Progenitor cell of endocrine pancreas (in vitro differentiated cells): ENCODE measurements around a stretch of chr21.

GRCh38 chr21:45642326-45643326, 899 bp upstream of the PCBP3 start:
- PRO-cap = unidirectional peak, minus-strand start at chr21:45642938

DNA sequence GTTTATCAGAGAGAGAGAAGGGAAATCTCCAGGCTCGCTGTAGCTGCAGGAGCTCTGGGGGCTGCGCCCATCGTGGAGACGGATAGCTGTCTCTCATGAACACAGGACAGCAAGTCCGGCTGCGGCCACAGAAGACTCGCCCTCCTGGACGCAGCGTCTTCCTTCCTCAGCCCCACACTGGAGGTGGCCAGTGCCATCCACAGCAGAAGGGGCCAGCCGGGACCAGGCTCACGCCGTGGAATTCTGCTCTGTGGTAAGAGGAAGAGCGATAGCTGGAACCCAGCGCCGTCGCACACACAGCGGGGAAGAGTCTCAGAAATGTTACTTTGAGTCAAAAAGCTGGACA, 114.0 kb upstream of the COL6A1 start:
- PRO-cap = no peak

DNA sequence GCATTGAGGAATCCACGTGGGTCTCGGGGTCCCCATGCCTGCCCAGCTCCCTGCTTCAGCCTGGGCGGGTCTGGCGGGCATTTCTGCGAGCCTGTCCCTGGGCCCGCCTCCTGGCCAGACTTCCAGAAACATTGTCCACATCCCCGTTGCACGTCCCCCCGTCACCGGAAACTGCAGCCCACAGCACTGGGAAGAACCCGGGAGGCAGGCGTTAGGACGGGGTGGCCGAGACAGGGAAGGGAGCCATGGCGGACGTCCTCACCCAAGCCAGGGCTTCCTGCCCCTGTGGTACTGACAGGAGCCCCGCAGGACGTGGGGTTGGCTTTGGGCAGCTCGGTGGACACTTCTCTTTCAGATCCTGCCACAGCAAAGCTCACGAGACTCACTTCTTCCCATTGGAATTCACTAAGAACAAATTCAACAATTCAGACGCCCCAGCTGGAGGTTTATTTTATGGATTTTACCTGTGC, 113.0 kb upstream of the COL6A1 start:
- PRO-cap = no peak

- PRO-cap = no peak
Measured at GRCh38 chr21:45875048-45875651, 106.4 kb upstream of the COL6A1 start.

DNA sequence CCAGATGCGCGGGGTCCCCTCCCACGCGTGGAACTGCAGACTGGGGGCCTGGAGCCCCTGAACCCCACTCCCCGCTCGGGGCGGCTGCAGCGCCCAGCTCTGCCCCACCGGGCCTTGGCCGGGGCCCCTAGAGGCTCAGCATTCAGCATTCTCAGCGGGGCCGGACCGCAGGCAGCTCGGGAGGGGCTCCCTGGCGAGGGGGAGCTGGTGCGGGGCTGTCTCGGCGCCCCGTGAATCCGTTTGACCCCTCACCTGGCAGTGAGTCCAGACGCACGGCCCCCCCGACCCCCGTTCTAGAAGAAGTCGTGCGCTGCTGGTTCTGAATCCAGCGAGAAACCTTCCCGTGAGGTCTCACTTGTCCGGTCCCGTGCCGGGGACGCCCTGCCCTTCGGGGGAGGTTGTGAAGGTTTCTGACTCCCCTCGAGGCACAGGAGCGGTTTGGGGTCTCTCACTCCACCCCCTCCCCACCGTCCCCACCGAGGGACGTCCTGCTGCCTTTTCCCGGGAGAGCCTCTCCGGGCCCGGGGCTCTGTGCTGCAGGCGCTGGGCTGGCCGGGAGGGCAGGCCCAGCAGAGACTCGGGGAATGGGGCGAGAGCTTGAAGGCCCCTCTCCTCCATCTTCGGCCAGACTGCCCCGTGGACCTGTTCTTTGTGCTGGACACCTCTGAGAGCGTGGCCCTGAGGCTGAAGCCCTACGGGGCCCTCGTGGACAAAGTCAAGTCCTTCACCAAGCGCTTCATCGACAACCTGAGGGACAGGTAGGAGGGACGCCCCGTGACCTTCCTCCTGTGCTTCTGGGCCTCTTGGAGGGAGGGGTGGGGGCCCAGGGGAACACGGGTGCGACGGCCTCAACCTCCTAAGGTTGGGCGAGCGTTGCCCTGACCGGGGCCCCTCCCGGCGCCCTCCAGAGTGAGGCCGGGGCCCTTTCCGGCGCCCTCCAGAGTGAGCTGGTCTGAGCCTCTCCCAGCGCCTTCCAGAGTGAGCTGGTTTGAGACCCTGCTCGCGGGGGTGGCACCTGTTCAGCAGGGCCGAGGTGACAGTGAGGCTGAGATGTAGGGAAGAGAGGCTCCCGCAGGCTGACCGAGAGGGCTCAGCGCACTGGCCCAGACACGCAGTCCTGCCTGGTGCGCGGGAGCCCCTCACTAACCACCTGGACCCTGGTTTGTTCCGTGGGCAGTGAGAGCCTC, 829 bp downstream of the COL6A1 start:
- PRO-cap = bidirectional peak, plus-strand start at position 141 of the sequence, minus-strand start at position 116 of the sequence; unidirectional peak, minus-strand start at position 633 of the sequence

DNA sequence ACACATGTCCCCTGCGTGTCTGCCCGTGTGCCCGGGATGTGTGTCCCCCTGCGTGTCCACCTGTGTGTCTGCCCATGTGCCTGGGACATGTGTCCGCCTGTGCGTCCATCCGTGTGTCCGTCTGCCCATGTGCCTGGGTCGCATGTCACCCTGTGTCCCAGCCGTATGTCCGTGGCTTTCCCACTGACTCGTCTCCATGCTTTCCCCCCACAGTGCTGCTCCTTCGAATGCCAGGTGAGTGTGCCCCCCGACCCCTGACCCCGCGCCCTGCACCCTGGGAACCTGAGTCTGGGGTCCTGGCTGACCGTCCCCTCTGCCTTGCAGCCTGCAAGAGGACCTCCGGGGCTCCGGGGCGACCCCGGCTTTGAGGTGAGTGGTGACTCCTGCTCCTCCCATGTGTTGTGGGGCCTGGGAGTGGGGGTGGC, 5.7 kb downstream of the COL6A1 start:
- PRO-cap = no peak

DNA sequence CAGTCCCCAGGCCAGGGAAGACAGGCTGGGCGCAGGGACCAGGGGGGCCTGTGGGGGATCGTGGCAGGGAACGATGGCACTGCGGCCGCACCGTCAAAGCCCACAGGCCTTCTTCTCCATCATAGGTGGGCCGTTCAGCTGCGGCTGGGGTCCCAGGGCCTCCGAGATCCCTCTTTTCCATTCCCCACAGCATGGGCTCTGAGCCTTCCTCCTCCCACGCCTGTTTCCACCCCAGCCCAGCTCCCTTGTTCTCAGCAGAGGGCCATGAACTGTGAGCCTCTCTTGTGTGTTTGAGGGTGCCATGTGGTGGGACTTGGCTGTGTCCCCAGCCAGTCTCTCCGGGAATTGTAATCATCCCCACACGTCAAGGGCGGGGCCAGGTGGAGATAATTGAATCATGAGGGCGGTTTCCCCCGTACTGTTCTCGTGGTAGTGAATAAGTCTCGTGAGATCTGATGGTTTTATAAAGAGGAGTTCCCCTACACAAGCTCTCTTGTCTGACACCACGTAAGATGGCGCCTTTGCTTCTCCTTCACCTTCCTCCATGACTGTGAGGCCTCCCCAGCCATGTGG, 57.3 kb upstream of the COL6A2 start:
- PRO-cap = no peak

GRCh38 chr21:46049032-46050023, 48.6 kb upstream of the COL6A2 start:
- PRO-cap = no peak

GRCh38 chr21:46054393-46055059, 43.4 kb upstream of the COL6A2 start:
- PRO-cap = no peak

DNA sequence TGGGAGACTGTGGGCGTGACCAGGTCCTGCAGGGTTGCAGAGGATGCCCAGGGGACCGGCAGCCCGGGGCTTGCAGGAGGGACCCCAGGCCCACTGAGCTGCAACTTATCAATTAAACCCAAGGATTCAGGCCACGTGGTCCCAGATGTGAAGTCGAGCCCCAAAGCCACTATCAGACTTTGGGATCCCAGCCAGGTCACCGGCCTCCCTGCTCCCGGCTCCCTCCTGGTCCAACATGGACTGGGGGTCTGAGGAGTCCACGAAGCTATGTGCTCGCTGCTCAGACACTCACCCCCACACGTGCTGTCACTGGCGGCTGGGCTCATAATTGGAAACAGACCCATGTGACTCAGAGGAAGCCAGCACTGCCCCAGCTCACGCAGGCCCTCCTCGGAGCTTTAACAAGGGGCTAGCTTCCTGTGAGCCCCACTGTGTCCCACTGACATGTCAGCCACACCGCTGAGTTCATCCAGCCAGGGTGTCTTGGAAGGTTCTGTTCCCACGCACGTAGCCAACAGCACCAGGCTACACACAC, 18.7 kb upstream of the COL6A2 start:
- PRO-cap = no peak

DNA sequence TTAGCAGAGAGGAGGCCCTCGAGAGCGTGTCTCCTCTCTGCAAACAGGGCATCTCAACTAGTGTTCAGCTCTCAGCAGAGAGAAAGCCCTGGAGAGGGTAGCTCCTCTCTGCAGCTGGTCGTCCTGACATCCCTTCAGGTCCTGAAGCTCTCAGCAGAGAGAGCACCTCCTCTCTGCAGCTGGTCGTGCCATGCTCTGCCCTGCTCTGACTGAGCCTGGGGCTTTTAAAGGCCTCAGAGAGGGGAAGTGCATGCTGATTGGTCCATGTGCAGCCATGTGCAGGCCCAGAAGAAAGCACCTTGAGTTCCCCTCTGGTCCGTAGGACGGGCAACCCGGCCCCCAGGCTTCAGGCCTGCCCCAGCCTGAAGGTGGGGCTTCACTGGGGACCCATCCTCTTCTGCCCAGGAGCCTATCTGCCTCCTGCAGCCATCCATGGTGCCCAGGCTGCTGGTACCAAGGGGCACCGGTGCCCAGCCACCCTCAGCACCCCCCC, 11.2 kb downstream of the COL6A2 start:
- PRO-cap = no peak

GRCh38 chr21:46115087-46115501, 17.2 kb downstream of the COL6A2 start:
- PRO-cap = no peak

DNA sequence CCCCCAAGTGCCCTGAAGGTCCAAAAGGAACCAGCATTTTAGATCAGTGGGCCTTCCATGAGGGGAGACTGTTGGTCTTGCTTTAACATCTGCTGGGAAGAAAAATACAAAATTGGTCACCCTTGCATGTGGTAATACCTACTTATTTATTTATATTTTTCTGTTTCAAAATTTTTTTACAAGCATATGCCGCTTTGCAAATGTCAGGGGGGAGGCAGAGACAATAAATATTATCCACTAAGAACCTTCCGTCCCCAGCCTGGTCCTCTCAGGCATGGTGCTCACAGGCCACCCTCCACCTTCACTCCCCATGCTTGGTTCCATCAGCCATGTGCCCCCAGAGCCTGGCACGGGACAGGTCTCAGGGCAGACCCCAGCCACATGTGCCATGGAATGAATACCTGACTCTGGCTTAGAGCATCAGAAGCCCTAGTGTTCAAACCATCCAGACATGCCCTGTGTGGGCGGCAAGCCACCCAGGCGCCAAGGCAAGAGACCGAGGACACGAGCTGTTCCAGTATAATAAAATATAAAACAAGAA, 5.5 kb downstream of the LSS start:
- PRO-cap = no peak

- PRO-cap = no peak
Measured at GRCh38 chr21:46243131-46243848, 14.7 kb upstream of the LSS start.

GRCh38 chr21:46363454-46363938, 39.5 kb downstream of the PCNT start:
- PRO-cap = no peak

- PRO-cap = no peak
Measured at GRCh38 chr21:46375540-46376374, 51.8 kb downstream of the PCNT start.

DNA sequence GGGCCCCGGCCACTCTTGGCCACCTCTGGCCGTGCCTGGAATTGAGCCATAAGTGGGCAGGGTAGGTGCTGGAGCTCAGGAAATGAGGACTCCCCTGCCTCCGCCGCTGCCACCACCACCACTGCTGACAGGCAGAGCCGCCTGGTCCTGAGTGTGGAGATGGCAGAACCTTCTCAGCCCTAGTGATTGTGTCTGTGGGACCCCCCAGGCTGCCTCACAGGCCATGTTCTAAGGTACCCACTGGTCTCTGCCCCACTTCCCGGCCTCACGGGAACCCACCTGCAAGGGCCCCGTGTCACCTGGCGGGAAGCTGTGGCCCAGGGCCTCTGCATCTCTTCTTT, 34.5 kb upstream of the DIP2A start:
- PRO-cap = no peak

DNA sequence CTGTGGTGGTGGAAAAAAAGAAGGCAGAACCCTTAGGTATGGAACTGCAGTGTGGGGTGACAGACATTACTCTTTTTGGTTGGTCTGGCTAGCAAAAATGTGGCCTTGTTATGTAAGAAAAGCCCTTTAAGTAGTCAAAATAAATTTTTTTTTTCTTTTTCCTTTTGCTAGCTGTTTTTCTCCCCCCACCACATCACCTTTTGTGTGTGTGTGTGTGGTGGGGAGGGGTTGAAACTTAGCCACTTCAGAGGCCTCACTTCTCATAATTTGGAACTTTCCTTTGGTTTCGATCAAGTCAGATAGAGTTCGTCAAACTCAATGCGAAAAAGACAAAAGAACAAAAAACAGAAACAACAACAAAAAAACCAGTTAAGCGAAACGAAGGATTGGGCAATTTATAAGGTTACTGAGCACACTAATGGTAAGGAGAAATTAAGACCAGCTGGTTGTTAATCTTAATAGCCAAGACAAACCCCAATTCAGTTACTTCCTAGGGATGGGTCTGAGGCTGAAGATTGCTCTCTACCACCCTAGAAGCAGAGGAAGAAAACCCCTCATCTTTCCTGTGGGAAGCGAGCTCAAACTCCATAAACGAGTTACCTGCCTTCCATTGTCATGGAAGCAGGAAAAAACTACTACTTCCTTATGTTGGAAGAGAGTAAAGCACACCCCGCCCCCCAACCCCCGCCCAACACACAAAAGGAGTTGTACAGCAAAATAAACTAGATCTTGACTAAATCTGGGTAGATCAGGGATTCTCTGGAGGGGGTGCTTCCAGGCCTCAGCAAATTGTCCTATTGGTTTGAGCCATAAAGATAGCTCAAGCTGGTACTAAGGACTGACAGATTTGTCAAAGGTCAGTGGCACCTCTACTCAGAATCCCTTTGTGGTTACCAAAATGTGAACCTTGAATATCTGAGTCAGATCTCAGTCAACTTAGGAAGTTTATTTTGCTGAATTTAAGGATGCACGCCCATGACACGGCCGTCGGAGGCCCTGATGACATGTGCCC, 1.6 kb upstream of the PRMT2 start:
- PRO-cap = no peak